HCT116 (cell line): ENCODE measurements around the gene BRD3.

- RRBS, result no CpG with 5 or more reads among the region's 47 CpGs
Observed at GRCh38 chr9:133655771-133656959, 20.0 kb downstream of the DBH start.

GRCh38 chr9:133679444-133680011, 43.4 kb downstream of the DBH start:
- RRBS, result no CpG with 5 or more reads among the region's 32 CpGs

DNA sequence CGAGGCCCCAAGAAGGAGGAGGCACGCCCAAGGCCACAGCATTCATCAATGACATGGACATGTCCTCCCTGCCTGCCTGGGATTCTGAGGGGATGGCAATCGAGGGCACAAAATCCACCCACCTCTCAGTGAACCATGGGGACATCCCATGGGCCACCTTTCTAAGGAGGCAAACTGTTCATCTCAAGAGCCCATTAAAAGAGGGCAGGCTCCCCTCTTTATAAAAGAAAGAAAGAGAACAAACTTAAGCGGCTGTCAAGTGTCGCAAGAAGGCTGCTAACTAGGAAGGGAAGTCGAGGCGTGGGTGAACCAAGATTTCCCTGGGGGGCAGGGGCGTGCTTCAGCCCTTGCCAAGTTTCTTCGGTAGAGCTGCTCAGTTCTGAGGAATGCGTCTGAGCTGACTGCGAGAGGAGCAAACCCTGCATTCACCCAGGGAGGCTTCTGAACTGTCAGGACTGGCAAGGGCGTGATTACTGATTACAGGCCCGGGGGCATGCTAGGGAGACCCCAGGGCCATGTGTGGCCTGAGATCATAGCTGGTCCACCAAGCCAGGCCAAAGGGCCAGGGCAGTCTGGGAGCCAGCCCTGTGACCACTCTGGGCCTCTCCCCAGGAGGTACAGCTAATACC, 31.2 kb downstream of the SARDH start:
- RRBS, result no CpG with 5 or more reads among the region's 13 CpGs

DNA sequence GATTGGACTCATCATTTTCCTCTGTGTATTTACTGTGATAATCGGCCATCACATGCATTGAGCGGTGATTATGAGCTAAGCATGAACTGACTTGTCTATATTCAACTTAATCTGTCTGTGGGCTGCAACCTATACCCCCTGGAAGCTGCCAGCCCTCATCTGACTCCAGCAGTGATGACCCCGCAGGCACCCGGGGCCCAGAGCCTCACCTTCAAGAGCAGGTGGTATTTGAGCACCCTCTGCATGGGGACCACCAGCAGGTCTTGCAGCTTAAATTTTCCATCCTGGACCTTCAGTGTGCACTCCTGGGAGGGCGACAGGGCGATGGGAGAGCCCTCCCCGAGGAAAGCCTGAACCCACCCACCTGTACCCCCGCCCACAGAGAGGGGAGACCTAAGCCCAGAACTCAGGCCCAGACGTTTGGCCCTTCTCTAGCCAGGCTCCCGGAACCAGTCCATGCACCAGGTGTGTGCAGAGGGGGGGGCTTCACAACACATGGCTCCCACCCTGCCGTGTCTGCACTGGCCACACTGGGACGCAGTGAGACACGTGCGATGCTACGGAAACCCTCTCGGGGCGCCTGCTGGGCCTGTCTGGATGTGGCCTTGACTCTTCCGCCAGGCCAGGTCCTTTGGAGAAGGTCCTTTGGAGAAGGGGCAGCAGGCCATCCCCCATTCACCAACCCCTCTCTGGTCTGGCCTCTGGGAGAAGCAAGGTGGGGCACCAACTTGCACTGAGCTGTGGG, 58.2 kb upstream of the SARDH start:
- RRBS, result no CpG with 5 or more reads among the region's 18 CpGs

GRCh38 chr9:133880969-133881681, 111.0 kb downstream of the VAV2 start:
- RRBS, result no CpG with 5 or more reads among the region's 20 CpGs

DNA sequence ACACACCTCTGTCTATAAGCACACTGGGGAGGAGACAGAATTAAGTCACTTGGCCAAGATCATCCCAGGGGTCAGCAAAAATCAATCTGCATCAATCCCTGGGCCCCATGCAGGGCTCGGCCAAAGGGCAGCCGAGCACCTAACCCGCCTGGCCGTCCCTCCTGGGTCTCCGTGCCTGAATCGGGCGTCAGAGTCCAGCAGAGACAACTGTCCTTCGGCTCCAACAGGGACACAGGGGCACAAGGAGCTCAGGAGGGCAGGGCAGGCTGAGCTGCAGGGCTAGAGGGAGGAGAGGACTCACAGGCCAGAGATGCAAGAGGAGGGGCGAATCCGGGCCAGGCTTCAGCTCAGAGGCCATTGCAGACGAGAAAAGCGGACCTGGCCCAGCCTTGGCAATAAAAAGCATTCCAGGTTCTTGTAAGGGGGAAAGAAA, 99.7 kb downstream of the VAV2 start:
- RRBS, result no CpG with 5 or more reads among the region's 12 CpGs

DNA sequence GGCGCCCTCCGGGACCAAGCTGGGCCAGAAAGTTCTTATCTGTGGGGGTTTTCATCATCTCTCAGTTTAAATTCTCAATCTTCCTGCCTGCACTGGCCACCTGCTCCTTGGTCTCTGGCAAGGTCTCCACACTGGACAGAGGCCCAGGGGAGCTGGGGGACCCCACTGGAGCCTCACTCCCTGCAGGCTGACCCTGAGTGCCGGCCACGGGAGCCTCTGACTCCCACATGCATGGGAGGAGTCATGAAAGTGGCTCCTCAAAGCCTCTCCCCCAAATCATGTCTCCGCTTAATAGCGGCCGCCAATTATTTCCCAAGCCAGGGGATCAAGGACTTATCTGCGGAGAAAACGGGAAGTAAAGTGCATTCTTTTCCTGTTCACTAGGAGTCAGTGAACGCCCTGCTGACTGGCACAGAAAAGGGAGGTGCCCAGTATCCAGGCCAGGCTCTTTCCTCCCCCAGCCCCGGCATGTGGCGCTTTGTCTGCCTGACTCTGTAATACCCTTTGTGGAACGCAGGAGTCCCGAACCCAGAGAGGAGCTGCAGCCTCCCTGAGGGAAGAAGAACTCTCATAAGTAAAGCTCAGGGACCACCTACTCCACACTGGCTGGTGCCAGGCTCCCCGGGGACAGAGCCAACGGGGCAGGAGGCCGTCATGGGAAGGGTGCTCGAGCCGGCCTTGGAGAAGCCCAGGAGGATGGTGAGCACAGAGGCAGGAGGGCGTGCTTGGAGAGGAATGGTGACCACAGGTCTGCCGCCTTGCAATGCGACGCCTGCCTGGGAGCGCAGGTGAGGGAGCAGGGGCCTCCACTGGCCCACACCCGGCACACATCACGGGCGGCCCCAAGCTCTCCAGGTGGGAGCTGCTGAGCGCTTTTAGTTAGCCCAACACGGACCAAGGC, 31.6 kb downstream of the VAV2 start:
- RRBS, result 86% methylated on average over 5 of the region's 29 CpGs

- RRBS, result no CpG with 5 or more reads among the region's 11 CpGs
Observed at GRCh38 chr9:133982887-133983244, 9.3 kb downstream of the VAV2 start.

DNA sequence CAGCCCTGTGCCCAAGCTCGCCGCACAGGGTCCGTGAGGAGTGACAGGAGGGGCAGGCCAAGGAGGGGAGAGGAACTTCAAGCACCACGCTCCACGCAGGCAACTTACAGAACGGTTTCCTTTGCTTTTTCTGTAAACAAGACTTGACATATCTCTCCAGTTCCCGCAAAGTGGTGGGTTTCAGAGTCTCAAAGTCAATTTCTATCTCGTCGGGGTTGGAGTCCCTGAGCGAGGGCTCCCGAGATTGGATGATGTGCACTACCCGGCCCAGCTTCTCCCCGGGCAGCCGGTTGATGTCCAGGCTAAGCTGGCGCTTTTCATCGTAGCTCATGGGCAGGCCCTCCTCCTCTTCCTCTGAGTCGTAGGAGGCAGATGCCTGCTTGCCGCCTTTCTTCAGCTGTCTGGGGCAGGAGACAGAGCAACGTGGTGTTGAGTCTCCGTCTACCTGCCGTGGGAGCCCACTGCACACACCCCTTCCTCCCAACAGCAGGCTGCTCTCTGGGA, 10.7 kb downstream of the BRD3OS start:
- RRBS, result no CpG with 5 or more reads among the region's 21 CpGs

- RRBS, result no CpG with 5 or more reads among the region's 14 CpGs
Observed at GRCh38 chr9:134050797-134051195, 17.0 kb downstream of the BRD3 start.

DNA sequence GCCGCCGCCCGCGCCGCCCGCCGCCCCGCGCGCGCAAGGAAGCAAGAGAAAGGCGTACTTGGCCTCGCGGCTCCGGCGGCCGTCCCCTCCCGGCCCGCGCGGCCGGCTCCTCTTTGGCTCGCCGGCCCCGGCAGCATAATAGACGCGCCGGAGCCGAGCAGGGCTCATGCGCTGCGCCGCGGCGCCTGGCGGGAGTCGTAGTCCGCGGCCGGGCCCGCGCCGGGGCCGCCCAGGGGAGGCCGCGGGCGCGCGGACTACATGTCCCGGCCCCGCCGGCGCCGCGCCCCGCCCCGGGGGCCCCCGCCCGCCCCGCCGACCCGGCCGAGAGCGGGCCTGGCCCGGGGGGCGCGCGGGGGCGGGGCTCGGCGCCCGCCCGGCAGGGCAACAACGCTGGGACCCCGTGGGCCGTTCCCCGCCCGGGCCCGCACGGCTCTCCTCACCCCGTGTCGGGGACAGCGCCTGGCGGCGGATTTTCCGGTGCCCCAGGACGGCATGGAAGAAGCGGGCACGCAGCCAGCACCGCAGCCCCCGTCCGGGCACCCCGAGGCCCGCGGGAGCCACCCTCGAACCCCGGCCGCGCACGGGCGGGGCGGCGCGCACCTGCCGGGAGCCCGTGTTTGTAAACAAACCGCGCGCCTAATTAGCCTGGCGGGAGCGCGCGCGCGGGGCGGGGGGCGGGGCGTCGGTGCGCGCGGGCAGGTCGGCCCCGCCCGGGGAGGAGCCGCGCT, at the start of gene BRD3:
Gene BRD3, minus strand, starts transcription at position 140 of the 728 bp plus-strand sequence.
- RRBS, result 1% methylated on average over 66 of the region's 126 CpGs

DNA sequence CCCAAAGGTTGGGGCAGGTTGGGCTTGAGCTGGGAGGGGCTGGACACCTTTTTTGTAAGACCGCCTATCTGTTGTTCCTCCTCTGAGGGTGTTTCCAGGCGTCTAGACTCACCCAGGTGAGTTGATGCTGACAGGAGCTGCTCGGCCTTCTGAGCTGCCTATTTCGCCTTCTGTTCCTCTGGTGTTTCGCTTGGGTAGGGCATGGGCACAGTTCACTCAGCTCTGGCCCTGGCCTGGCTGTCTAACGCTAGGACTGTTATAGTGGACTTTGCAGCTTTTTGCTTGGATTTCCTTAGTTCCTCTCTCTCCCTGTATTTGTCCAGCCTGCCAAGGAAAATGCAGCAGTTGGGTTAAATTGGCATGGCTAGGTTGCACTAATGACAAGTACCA, 2.2 kb downstream of the WDR5 start:
- RRBS, result no CpG with 5 or more reads among the region's 6 CpGs

DNA sequence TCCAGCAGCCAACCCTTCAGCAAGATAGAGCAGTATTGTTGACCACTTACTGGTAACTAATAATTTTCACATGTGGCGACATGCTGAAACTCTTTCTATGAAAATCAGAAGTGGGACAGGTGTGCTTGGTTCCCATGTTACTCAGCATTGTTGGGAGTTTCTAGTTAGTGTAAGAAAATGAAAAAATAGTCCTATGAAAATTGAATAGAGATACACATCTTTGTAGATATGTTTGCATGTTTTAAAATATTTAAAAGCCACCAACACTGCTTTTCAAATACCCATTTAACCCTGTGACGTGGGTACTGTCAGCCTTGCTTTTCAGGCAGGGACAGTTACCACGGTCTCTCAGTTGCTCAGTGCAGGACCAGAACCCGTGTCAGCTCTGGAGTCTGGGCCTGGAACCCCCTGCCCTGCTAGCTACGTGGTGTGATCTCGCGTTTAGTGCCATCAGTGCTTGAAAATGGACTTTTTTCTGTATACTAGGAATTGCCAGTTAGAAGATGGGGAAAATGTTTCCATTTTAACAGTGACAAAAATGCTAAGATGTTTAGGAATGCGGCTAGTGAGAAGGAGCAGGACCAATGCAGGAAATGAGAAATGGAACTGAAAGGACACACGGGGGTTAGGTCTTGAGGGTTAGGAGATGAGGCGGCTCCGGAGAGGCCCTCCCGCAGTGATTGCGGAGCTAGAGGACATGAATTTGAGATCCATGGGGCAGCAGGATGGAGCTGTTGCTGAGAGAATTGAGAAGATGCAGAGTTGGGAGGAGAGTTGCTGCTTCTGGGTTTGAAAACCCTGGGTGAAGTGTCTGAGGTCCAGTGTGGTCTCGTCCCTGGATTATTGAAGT, 14.7 kb downstream of the WDR5 start:
- RRBS, result no CpG with 5 or more reads among the region's 14 CpGs

DNA sequence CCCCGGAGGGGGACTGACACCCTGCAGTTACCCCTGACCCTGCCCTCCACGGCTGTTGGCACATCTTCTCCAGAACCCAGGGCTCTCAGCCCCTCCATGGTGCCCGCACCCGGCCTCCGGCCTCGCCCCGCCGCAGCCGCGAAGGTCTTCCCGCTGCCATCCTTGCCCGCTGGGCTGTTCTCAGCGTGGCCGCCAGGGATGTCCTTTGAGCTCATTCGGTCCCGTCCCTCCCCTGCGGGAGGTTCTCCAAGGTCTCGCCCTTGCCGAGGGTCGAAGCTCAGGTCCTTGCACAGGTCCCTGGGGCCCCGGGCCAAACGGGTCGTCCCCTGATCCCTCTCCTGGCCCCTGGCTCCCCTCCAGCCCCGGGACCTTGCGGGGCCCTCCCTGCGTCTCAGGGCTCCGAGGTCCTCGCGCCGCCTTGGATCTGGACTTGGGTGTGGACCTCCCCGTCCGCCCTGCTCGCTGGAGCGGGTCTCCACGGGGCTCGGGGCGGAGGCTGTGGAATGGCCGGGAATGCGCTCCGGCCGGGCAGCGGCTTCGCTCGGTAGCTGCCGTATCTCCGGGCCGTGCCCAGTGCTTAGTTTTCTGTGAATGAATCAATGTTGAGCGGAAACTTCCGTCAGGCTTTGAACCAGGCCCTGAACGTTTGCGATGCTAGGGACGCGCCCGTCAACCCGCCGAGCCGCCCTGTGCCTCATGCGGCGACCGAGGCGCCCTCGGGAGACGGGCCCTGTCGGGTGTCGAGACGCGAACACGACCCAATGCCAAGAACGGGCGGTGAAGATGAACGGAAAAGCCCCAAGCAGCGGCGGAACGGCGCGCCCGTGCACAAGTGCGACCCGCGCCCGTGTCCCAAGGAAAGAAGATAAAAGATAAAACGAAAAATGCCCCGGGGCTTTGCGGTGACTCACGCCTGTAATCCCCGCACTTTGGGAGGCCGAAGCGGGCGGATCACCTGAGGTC, 27.6 kb downstream of the WDR5 start:
- RRBS, result 95% methylated on average over 10 of the region's 89 CpGs

DNA sequence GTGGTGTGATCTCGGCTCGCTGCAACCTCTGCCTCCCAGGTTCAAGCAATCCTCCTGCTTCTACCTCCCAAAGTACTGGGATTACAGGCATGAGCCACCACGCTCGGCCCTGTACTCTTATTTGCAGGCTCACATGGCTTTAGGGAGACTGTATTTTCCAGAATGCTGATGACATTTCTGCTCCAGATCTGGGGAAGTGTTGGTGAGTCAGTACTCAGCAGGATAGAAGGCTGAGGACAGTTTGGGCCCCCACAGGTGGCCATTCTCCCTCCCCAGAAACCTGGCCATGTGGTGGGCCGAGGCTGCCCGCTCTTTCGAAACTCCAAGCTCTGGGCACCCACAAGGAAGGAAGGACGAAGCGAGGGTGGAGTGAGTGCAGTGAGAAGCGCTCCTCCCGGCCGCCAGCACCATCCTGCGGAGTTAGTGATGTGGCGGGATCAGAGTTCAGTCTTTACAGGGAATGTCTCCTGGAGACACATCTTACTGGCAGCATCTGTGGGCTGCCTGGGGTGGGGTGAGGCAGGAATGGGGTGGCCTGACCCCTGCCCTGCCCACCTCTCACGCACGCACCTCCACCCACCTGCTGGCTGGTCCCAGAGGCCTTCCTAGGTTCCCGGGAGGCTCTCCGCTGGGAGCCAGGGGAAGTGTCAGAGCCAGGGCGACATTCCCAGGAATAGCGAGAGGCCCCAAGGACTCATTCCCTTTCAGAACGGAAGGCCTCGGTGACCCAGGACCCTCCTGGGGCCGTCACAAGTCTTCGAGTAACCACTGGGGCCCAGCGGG, 33.8 kb downstream of the WDR5 start:
- RRBS, result no CpG with 5 or more reads among the region's 25 CpGs

- RRBS, result no CpG with 5 or more reads among the region's 16 CpGs
Observed at GRCh38 chr9:134206096-134206625, 70.3 kb downstream of the WDR5 start.

GRCh38 chr9:134222526-134223051, 86.7 kb downstream of the WDR5 start:
- RRBS, result no CpG with 5 or more reads among the region's 6 CpGs

- RRBS, result 57% methylated on average over 1 of the region's 14 CpGs
Observed at GRCh38 chr9:134232863-134233351, 93.3 kb upstream of the RXRA start.

DNA sequence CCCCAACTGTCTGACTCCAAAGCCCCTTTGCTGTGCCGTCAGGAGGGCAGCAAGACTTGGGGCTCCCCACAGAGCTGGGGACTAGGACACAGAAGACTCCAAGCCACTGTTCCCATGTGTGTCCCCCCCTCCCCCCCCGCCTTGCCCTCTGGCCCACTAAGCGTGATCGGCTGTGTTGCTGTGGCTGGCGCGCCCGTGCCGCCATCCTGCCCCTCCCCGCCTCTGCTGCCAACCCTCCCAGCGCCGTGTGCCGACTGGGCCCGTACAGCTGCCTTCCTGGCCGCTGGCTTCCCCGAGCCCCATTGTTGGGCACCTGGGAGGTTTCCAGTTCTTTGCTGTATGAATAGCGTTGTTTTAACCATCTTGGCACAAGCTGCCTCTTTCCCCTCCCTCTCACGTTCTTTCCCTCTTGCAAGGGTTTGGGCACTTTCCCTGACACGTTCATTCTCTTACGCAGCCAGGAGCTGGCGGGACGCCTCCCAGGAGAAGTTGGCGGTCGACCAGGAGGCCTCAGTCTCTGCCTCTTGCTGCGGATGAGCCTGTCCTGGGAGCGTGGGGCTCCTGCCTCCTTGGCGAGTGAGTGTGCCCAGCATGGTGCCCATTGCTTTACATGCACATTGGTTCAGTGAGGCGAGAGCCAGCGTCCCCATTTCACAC, 43.2 kb upstream of the RXRA start:
- RRBS, result no CpG with 5 or more reads among the region's 28 CpGs

DNA sequence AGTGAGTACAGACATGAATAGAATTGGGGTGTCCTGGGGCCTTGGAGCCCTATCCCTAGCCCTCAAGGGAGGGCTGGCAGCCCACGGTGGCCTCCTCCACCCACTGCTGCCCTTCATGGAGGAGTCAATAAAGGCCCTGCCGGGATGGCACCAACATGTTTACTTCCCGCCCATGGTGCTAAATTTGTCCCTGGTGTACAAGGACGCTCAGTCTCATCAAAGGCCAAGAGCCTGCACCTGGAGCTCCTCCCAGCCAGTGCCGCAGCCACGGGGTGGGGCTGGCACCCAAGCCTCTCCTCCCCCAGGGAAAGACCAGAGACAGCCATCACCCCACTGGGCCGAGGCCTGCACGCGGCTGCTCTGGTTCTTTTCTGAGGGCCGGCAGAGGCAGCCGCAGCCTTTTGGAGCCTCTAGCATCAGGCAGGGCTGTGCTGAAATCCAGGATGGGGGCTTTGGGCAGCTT, 34.8 kb upstream of the RXRA start:
- RRBS, result no CpG with 5 or more reads among the region's 11 CpGs